Thoracic aorta endothelial cell (primary cell): ENCODE data around the genes MCM3 and PAQR8.

DNA sequence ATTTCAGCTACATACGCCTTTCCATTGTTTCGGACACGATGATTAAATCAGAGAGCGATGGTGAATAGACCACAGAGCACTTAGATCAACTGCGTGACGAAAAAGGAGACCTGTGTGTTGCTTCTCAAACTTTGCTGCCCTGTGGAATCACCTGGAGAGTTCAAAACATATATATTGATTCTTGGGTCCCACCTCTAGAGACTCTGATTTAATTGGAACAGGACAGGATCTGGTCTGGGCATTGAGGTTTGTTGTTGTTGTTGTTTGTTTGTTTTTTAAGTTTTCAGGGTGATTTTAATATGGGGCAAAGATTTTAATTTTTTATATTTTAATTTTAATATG is 440 bp upstream of the TNFRSF21 start:
- CAGE, long polyA plus RNA = no peak

DNA sequence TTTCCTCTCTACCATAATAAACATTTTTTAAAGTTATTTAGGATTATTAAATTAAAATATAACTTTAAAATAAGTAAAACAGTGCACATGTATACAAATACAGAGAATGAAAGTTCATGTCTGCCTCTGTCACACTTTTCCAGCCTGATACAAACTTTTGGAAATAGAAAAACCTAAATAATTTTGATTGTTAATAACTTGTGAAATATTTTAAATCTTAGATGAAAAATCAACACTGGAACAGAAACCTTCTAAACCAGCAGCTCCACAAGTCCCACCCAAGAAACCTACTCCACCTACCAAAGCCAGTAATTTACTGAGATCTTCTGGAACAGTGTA is 102.8 kb upstream of the ADGRF4 start:
- CAGE, long polyA plus RNA = no peak

- CAGE, long polyA plus RNA = no peak
These were observed 42.4 kb downstream of the PTCHD4 start for GRCh38 chr6:48068160-48069357.

- CAGE, long polyA plus RNA = no peak
These were observed 542 bp upstream of the C6orf141 start for GRCh38 chr6:49550007-49550245.

DNA sequence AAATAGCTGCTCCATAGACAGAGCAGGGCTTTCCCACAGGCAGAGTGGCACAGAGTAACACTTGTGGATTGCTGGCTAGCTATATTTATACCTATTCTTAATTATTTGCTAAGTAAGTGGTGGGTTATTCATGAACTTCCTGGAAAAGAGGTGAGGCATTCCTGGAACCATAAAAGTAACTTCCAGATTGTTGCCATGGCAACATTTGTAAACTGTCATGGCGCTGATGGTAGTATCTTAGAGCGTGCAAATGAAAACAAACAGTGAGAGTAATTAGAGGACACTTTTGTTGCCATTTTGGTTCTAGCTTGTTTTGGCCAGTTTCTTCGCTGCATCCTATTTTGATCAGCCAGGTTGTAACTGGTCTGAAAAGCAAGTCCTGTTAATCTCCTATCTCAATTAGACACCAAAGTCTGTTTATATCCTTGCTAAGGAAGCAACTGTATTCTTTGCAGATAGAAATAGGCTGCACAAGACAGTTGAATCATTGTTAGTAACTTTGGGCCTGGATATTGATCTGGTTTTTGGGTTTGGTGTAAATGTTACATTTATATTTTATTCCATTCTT is 23.9 kb downstream of the DEFB114 start:
- CAGE, long polyA plus RNA = no peak

- CAGE, long polyA plus RNA = no peak
These were observed at the start of gene MCM3 for GRCh38 chr6:52283965-52285213. Gene MCM3 (minus strand): TSS chr6:52284742.

DNA sequence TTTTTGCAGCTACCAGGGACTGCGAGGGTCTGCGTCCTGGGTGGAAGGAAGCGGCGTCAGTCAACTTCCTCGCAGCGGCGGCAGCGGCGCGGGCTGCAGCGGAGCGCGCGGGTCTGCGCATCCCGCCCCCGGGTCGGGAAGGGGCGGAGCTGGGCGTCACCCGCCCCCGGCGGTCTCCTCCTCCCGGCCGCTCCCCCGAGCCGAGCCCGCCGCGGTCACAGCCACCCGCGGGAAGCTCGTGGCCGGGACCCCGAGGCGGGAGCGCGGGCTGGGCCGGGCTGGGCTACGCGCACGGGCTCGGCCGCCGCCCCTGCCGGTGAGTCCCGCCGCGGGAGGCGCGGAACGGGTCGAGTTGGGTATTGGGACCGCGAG is at the start of gene PAQR8:
TSS of gene PAQR8 (plus strand) at position 218 of the 372 bp plus-strand sequence.
- CAGE, long polyA plus RNA = no peak

GRCh38 chr6:52491256-52492205 is 71.4 kb downstream of the EFHC1 start:
- CAGE, long polyA plus RNA = no peak

- CAGE, long polyA plus RNA = no peak
These were observed 72.4 kb downstream of the TRAM2 start for GRCh38 chr6:52504135-52505155.

DNA sequence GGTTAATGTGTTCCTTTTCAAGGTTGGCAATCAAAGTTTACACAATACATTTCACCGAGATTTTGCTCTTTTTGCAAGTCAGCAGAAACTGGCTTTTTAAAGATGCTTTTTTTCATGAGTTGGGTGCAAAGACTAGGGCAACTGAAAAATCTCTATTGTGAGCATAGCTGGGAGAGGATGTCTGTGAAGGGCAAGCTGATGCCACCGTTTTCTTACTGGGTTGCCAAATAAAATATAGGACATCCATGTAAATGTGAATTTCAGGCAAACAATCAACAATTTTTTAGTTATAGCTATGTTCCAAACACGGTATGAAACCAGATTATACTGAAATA is 341 bp upstream of the GSTA1 start:
- CAGE, long polyA plus RNA = no peak

DNA sequence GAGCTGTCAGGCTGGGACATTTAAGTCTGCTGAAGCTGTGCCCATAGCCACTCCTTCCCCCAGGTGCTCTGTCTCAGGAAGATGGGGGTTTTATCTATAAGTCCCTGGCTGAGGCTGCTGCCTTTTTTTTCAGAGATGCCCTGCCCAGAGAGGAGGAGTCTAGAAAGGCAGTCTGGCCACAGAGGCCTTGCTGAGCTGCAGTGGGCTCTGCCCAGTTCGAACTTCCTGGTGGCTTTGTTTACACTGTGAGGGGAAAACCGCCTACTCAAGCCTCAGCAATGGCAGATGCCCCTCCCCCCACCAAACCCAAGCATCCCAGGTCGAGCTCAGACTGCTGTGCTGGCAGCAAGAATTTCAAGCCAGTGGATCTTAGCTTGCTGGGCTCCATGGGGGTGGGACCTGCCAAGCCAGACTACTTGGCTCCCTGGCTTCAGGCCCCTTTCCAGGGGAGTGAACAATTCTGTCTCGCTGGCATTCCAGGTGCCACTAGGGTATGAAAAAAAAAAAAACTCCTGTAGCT is 52.5 kb upstream of the GSTA1 start:
- CAGE, long polyA plus RNA = no peak

DNA sequence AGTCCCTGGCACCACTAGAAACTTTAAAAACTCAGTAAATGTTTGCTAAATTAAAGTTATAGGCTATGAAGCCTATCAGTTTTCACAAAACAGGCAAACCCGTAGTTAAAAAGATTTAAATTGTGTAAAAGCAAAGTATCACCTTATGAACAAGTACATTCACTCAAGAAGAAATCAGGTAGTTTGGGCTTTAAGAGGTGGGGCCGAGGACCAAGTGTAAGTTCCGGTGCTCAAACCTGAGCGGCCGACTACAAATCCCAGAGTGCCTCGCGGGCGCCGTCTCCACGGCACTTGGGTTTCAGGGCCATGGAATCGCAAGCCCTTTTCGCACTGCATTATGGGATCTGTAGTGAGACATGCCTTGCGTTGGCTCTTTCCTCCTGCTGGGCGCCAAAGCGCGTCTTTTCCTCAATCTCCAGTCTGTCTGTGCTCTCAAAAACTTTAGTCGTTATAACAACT is 590 bp upstream of the FBXO9 start:
- CAGE, long polyA plus RNA = no peak

- CAGE, long polyA plus RNA = no peak
These were observed 46.0 kb downstream of the ELOVL5 start for GRCh38 chr6:53302629-53303268.

GRCh38 chr6:53341180-53341919 is 7.4 kb downstream of the ELOVL5 start:
- CAGE, long polyA plus RNA = no peak

DNA sequence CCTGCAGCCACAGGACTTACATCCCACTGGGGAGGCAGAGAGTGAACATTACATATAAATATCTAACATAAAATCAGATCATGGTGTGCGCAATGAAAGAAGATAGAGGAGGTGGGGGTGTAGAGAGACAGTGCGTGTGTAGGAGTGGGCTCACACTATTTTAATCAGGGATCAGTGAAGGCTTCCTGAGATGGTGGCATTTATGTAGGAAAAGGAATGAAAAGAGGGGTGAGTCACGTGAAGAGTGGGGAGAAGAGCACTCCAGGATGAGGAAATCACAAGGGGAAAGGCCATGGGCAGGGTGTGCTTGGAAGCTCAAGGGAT is 80.2 kb downstream of the GCLC start:
- CAGE, long polyA plus RNA = no peak

- CAGE, long polyA plus RNA = no peak
These were observed 49.3 kb downstream of the KLHL31 start for GRCh38 chr6:53615981-53616844.

DNA sequence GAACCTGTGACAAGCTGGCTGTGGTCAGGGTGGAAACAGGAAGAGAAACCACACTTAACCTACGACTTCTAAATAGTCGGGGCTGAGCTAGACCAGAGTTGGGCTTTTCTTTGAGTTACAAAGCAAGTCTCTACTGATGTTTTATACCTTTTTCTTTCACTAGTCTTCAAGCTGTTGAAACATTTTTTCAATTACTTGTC is 18.1 kb downstream of the KLHL31 start:
- CAGE, long polyA plus RNA = no peak

DNA sequence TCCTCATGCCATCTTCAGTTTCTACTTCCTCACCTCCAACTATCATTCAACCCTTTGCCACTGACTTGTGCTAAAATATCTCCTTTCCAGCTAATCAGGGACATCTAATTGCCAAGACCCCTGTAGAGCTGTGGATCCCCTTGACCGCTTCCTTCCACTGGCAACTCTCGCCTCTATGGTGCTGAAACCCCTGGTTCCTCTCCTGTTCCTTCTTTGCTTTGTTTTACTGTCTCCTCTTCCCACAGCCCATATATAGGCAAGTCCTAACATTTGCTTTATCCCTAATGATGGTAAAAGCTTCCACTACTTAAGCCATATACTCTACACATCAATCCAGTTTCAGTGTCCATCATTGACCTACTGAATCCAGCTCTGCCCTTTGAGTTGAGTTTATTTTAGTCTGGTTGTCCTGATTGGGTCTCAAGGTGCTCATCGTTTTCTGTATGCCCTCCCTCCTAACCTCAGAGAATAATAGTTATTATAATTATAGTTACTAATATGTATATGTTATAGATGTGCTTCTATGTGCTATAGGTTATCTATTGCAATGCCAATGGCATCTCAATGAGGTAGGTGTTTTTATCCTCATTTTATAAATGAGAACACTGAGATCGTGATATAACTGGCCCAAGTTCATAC is 28.6 kb upstream of the LRRC1 start:
- CAGE, long polyA plus RNA = no peak

- CAGE, long polyA plus RNA = no peak
These were observed 633 bp upstream of the LRRC1 start for GRCh38 chr6:53793947-53794796.

DNA sequence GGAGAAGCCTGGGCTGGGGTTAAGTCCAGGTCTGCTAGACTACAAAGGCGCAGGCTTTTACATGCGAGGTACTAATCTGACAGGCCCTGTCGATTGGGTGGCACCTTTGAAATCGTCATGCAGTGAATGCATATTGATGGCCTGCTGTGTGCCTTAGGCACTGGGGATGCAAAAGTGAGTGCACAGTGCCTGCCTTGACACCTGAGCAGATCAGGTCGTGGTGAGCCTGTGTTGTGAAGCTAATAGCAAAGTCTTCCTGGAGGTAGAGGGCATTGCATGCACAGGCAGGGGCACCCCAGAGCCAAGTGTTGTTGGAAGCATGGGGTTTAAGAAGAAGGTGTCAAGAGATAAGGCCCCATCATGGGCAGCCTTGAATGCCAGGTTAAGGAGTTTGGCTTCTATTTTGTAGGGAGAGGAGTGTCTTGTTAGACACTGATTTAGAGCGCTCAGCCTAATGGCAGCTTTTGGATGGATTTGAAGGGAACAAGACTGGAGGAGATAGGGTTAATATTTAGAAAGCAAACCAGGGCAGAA is 17.0 kb downstream of the LRRC1 start:
- CAGE, long polyA plus RNA = no peak